ENCODE data around the gene NOC2L.

GRCh38 chr1:837677-838347 lies 85.9 kb upstream of the SAMD11 start:
- PRO-cap, 2 experiments, result no peak in any of the 2 experiments

- PRO-cap, 2 experiments, result no peak in any of the 2 experiments
Measured at GRCh38 chr1:910901-911677, 12.6 kb upstream of the SAMD11 start.

DNA sequence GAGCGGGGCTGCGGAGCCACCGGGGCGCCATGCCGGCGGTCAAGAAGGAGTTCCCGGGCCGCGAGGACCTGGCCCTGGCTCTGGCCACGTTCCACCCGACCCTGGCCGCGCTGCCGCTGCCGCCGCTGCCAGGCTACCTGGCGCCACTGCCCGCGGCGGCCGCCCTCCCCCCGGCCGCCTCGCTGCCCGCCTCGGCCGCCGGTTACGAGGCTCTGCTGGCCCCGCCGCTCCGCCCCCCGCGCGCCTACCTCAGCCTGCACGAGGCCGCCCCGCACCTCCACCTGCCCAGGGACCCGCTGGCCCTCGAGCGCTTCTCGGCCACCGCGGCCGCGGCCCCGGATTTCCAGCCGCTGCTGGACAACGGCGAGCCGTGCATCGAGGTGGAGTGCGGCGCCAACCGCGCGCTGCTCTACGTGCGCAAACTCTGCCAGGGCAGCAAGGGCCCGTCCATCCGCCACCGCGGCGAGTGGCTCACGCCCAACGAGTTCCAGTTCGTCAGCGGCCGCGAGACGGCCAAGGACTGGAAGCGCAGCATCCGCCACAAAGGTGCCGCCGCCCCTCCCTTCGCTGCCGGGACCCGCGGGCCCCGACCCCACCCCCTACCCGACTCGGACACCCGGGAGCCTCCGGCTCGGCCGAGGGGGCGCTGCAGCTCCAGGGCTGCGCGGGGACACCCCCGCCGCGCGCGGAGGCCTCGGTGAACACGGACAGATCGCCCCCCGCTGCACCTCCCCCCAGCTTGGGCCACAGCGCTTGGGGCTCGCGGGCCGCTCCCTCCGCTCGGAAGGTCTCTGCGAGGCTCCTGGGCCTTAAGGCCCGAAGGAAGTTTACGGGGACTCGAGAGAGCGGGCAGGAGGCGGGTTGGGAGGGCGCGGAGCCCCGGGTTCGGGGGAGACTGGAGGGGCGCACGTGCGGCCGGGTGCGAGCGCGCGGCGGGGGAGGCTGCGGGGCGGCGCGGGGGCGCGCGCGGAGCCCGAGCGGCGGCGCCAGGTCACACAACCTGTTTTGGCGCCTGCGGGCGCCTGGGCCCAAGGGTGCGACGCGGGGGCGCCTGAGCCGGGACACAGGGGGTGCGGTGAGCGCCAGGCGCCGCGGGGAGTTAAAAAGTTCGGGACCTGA lies 1.0 kb downstream of the SAMD11 start:
- PRO-cap, 2 experiments, result no peak in any of the 2 experiments

DNA sequence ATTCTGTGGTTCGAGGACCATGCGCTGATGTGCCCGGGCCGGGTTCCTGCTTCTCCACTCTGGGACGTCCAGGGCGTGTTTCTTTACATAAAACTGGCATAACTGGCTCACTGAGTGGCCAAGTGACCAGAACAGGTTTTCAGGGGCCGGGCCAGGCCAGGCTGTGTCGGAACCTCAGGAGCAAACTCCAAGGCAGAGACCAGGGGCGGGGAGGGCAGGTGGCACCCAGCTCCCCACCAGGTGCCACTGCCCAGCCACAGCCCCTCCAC lies 9.4 kb downstream of the SAMD11 start:
- PRO-cap, 2 experiments, result no peak in any of the 2 experiments

- PRO-cap, 2 experiments, result no peak in any of the 2 experiments
Measured at GRCh38 chr1:944665-944935, 14.5 kb downstream of the NOC2L start.

- PRO-cap, 2 experiments, result peak in 2 of 2 experiments; most common minus-strand start chr1:959251 (in 1)
Measured at GRCh38 chr1:958740-959601, at the start of gene NOC2L. Gene NOC2L (minus strand): TSS chr1:959256.

DNA sequence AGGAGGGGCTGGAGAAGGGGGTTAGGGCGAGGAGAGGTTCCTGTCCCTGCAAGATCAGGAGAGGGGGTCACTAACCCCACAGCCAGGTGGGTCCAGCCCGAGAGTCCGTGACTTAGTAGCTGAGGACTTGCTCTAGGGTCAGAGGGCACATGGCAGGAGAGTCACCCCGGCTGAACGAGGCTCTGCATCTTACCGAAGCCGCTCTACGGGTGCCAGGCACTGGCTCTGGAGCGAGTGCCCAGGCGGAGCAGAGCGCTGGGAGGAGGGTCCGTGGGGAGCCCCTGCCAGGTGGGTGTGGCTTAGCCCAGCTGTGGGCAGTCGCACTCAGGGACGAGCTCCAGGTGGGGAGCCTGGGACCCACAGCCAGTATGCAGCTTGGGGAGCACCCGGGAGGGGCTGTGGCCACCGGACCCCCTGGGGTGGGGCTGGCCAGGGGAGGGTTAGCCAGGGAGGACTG lies 3.7 kb downstream of the AGRN start:
- PRO-cap, 2 experiments, result no peak in any of the 2 experiments

GRCh38 chr1:1045559-1046301 lies 25.8 kb downstream of the AGRN start:
- PRO-cap, 2 experiments, result no peak in any of the 2 experiments

GRCh38 chr1:1067166-1068157 lies 6.6 kb downstream of the RNF223 start:
- PRO-cap, 2 experiments, result no peak in any of the 2 experiments

GRCh38 chr1:1090012-1090676 lies 16.0 kb upstream of the RNF223 start:
- PRO-cap, 2 experiments, result no peak in any of the 2 experiments

GRCh38 chr1:1099139-1100245 lies 16.4 kb downstream of the C1orf159 start:
- PRO-cap, 2 experiments, result no peak in any of the 2 experiments

DNA sequence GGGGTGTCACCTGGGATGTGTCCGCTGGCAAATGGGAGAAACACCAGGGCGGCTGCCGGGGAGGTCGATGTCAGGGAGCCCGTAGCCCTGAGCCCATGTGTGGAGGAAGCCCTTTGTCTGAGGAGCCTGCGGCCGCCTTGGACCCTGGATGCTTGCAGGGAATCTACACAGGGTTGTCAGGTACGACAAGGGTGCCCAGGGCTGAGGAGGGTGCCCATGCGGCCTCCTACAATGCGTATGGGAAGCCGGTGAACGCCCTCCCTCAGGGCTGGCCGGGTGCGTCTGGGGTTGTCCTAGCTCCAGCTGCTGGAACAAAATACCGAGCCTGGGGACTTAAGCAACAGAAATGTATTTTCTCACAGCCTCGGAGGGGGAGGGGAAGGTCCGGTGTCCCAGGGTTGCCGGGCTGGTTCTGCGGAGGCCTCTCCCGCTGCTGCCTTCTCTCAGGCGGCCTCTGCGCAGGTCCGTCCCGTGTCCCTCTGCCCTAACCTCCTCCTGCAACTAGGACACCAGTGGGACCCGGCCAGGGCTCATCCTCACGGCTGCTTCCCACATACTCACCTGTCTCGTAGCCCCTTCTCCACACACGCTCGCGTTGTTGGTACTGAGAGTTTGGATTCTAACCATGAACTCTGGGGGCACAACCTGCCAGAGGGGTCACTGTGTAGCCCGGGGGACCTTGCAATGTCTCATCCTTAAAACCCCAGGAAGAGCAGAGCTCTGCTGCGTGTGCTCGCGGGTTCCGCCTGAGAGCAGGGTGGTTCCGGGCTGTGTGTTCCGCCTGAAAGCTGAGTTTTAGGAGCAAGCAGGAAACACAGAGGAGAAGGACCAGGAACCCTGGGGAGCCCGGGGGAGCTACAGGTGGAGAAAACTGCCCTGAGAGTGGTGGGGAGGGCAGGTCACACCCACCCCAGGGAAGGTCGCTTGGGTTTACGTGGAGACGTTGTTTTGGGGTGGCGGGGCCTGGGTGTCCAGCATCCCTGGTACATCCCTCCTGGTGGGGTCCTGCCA lies 16.8 kb upstream of the C1orf159 start:
- PRO-cap, 2 experiments, result no peak in any of the 2 experiments

- PRO-cap, 2 experiments, result no peak in any of the 2 experiments
Measured at GRCh38 chr1:1165202-1166293, 8.1 kb upstream of the TTLL10 start.

- PRO-cap, 2 experiments, result peak in 1 of 2 experiments; most common minus-strand start chr1:1189222 (in 1)
Measured at GRCh38 chr1:1189012-1189458, 15.4 kb downstream of the TTLL10 start.

- PRO-cap, 2 experiments, result no peak in any of the 2 experiments
Measured at GRCh38 chr1:1221389-1222255, 7.7 kb upstream of the TNFRSF4 start.

- PRO-cap, 2 experiments, result no peak in any of the 2 experiments
Measured at GRCh38 chr1:1270273-1270807, 3.3 kb downstream of the UBE2J2 start.

GRCh38 chr1:1303996-1304655 lies 3.6 kb downstream of the ACAP3 start:
- PRO-cap, 2 experiments, result no peak in any of the 2 experiments

GRCh38 chr1:1307367-1307764 lies 364 bp downstream of the ACAP3 start:
- PRO-cap, 2 experiments, result no peak in any of the 2 experiments

- PRO-cap, 2 experiments, result no peak in any of the 2 experiments
Measured at GRCh38 chr1:1343992-1344453, 5.2 kb downstream of the DVL1 start.

DNA sequence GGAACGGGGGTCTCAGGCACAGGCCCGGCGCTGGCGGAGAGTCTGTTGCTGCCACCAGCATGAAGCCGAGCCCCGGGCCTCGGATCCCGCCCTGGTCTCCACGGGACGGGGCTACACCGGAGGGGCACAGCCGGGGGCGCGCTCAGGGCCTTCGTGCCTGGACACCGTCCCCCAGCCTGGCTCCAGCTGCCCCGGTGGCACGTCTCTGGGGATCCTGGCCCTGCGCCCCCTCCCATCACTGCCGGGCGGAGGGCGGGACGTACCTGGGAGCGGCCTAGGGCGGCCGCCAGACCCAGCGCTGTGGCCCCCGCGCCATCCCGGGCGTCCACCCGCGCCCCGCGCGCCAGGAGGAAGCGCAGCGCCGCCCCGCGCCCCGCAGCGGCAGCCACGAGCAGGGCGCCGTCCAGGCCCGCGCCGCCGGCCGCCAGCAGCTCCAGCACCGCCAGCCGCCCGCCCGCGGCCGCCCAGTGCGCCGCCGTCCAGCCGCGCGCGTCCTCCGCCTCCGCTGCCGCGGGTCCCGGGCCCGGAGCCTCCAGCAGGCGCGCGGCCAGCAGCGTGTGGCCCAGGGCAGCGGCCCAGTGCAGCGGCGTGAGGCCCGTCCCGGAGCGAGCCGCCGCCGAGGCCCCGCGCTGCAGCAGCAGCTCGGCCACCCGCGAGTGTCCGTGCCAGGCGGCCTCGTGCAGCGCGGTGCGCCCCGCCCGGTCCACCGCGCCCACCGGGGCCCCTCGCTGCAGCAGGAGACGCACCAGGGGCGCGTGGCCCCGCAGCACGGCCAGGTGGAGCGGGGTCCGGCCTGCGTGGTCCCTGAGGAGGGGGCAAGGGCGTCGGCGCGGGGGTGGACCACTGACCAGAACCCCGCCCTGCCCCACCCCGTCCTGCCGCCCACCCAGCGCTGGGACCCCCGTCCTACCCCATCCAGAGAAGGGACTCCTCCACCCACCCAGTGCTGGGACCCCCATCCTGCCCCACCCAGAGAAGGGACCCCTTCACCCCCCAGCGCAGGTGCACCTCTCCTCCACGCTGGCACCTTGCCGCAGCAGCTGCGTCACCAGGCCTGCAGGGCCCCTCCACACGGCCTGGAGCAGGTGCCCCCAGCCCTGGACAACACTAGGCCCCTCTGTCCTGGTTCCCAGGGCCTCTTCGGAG lies 914 bp downstream of the ANKRD65 start:
- PRO-cap, 2 experiments, result no peak in any of the 2 experiments